Endothelial cell of umbilical vein (primary cell): ENCODE measurements around the gene DPP3.

DNA sequence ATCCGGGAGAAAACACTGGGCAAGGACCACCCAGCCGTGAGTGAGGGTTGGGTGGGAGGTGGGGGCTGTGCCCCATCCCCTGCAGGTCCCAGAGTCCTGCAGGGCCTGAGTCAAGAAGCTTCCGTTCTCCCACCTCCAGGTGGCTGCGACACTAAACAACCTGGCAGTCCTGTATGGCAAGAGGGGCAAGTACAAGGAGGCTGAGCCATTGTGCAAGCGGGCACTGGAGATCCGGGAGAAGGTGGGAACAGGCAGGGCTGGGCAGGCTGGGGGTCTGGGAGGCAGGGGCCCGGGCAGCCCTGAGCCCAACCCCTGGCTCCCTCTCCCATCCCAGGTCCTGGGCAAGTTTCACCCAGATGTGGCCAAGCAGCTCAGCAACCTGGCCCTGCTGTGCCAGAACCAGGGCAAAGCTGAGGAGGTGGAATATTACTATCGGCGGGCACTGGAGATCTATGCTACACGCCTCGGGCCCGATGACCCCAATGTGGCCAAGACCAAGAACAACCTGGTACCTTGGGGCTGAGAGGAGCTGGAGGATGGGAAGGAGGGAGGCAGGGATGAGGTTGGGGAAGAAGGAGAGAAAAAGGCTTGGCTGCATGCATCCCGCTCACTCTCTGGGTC is 4.6 kb upstream of the RAB1B start:
- PRO-cap, result no peak
CAGE:
- cytosol, long polyA minus RNA, result no peak
- cytosol, long polyA plus RNA, result no peak
- long polyA plus RNA, result no peak
- nucleus, long polyA minus RNA, result no peak
- nucleus, long polyA plus RNA, result no peak

- PRO-cap, result no peak
CAGE:
- cytosol, long polyA minus RNA, result no peak
- cytosol, long polyA plus RNA, result no peak
- long polyA plus RNA, result no peak
- nucleus, long polyA minus RNA, result no peak
- nucleus, long polyA plus RNA, result no peak
Observed at GRCh38 chr11:66313689-66314066, 3.2 kb downstream of the CD248 start.

DNA sequence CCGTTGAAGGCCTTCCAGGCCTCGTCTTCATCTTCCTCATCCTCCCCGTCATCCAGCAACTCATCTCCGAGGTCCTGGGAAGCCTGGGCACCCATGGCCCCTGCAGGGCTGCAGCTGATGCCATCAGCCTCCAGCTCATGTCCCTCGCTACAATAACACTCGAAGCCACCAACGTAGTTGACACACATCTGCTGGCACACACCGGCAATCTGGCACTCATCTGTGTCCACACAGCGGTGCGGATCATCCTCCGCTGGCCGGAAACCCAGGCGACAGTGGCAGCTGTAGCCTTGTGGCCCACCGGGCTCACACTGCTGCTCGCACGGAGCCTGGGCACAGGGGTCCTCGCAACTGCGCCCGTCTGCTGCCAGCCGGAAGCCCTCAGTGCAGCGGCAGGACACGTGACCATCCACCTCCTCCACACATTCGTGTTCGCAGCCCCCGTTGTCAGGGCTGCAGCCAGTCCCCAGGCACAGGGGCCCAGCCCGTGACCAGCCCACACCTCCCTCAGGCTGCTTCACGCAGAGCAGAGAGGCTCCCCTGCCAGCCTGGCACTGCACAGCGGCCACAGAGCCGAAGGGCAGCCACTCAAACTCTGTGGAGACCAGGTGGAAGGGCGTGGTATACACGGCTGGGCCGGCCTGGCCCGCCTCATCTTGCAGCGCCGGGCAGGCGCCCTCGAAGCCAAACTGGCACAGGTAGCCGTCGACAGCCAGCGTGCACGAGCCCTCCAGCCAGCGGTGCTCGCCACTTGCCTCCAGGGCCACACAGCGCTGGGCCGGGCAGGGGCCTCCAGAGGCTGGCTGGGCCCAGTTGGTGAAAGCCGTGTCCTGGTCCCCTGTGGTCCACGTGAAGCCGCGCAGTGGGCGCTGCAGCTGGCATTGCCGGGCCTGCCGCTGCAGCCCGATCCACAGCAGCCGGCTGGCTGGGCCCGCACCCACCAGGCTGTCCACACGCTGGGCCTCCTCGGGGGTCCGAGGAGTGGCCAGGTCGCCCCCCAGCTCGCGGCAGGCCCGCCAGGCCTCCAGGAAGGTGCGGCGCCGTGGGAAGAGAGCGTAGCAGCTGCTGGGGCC is 640 bp downstream of the CD248 start:
- PRO-cap, result no peak
CAGE:
- cytosol, long polyA minus RNA, result no peak
- cytosol, long polyA plus RNA, result no peak
- long polyA plus RNA, result no peak
- nucleus, long polyA minus RNA, result no peak
- nucleus, long polyA plus RNA, result no peak

DNA sequence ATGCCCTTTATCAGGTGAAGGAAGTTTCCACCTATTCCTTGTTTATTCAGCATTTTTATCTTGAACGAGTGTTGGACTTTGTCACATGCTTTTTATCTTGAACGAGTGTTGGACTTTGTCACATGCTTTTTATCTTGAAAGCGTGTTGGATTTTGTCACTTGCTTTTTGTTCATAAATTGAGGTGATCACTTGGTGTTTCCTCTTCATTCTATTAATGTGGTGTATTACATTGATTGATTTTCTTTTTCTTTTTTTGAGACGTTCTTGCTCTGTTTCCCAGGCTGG is 3.9 kb upstream of the B4GAT1 start:
- PRO-cap, result no peak
CAGE:
- cytosol, long polyA minus RNA, result no peak
- cytosol, long polyA plus RNA, result no peak
- long polyA plus RNA, result no peak
- nucleus, long polyA minus RNA, result no peak
- nucleus, long polyA plus RNA, result no peak

DNA sequence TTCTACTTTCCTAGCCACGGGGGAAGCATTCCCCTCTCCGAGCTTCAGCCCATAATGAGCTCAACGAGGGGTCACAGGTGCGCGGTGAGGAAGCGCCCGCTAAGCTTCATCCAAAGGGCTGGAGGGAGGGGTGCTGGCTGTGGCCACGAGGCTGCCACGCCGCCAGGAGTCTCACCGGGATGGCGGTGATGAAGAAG is 593 bp downstream of the SLC29A2 start:
- PRO-cap, result no peak
CAGE:
- cytosol, long polyA minus RNA, result no peak
- cytosol, long polyA plus RNA, result no peak
- long polyA plus RNA, result no peak
- nucleus, long polyA minus RNA, result no peak
- nucleus, long polyA plus RNA, result no peak

GRCh38 chr11:66457714-66458205 is 8.9 kb upstream of the PELI3 start:
- PRO-cap, result no peak
CAGE:
- cytosol, long polyA minus RNA, result no peak
- cytosol, long polyA plus RNA, result no peak
- long polyA plus RNA, result no peak
- nucleus, long polyA minus RNA, result no peak
- nucleus, long polyA plus RNA, result no peak

- PRO-cap, result bidirectional peak, plus-strand start at chr11:66480438, minus-strand start at chr11:66480173
CAGE:
- cytosol, long polyA minus RNA, result no peak
- cytosol, long polyA plus RNA, result start-site peak on the plus strand at chr11:66480430-66480440, 612 and 205 reads in 2 replicates
- long polyA plus RNA, result start-site peak on the plus strand at chr11:66480433-66480440, 436 and 498 reads in 2 replicates
- nucleus, long polyA minus RNA, result start-site peak on the minus strand at chr11:66480241-66480249, 8 reads; start-site peak on the plus strand at chr11:66480401-66480446, 497 reads
- nucleus, long polyA plus RNA, result start-site peak on the plus strand at chr11:66480430-66480440, 127 and 367 reads in 2 replicates
Observed at GRCh38 chr11:66480155-66480512, at the start of gene DPP3. Gene DPP3, plus strand, starts transcription at chr11:66480434.

DNA sequence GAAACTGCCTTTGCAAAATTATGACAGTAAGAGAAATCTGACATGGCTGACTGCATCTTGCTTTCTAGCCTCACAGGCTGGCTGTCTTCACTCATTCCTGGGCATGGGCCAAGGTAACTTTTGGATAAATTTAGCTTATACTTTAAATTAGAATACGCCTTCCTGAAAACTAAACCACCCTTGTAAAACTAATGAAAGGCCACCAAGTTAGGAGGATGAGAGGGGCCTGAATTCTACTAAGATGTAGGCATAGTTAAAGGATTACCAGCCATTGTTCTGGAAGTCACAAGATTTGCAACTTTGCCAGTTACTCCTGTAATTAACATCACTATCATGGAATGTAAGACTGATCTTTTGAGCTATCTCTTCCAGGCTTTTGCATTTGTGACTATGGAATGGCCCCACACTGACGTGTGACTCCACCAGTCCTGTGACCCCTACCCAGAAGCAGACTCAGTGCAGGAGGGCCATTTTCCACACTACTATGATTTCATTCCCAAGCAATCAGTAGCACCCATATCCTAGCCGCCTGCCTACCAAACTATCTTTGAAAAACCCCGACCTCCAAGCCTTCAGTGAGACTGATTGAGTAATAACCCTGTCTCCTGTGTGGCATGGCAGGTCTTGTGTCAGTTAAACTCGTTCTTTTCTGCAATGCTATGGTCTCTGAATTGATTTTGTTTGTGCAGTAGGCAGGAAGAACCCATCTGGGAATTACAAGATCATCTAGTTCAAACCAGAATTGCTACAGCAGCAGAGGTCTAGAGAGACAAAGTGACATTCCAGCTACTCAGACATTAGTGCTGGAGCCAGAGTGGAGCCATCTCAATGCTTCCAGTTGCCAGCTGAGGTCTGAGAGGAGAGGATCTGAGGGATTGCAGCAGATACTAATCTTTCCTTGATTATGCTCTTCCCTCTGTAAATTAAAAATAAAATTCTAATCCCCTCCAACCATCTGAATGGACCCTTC is 1.8 kb upstream of the CTSF start:
- PRO-cap, result no peak
CAGE:
- cytosol, long polyA minus RNA, result no peak
- cytosol, long polyA plus RNA, result no peak
- long polyA plus RNA, result no peak
- nucleus, long polyA minus RNA, result no peak
- nucleus, long polyA plus RNA, result no peak

DNA sequence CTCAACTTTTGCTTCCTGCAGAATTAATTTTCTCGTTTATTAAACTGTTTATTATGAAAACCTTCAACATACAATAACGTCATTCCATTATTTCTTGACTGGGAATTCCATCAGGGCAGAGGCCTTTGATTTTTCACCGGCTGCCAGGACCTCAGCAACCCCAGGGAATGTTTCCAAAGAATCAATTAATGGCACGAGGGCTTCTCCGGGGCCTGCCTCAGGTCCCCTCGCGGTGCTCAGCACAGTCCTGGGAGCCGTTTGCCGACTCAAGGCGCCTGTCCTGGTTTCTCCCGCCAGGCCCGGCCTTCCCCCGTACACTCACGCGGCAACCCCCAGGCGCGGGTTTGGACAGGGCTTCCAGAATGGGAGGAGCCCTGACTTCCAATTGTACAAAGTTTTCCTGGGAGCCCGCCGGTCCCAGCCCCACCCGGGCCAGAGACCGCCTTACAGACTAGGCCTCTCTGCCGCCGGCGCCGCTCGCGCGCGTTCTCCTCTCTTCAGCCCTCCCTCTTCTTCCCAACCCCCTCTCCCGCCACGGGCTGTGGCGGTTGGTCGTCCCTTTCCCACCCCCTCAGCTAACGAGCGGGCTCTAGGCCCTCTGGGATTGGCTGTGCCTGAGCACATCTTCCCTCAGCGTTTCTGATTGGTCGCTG is 397 bp upstream of the RBM14 start:
- PRO-cap, result bidirectional peak, plus-strand start at position 244 of the sequence, minus-strand start at position 322 of the sequence; bidirectional peak, plus-strand start outside the sequence, minus-strand start at position 515 of the sequence
CAGE:
- cytosol, long polyA minus RNA, result no peak
- cytosol, long polyA plus RNA, result no peak
- long polyA plus RNA, result no peak
- nucleus, long polyA minus RNA, result start-site peak on the minus strand centred at position 514 of the sequence, 9 bp wide, 14 reads
- nucleus, long polyA plus RNA, result no peak

DNA sequence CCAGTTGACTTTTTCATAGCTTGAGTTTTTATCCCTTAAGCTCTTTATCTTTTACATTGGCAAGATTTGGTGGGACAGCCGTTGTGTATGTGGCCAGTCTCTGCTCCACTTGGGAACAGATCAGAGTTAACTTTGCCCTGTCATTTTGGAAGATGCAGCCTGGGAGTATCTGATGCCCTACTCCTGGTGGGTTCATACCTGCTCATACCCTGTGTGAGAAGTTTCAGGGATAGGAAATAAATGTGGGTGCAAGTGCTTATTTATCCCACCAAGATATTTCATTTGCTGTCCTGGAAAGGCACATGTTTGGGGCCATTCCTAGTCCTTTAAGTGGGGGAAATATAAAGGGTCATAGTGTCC is 1.6 kb downstream of the RBM14 start:
- PRO-cap, result no peak
CAGE:
- cytosol, long polyA minus RNA, result no peak
- cytosol, long polyA plus RNA, result no peak
- long polyA plus RNA, result no peak
- nucleus, long polyA minus RNA, result start-site peak on the plus strand centred at position 211 of the sequence, 278 bp wide, 101 reads
- nucleus, long polyA plus RNA, result no peak

DNA sequence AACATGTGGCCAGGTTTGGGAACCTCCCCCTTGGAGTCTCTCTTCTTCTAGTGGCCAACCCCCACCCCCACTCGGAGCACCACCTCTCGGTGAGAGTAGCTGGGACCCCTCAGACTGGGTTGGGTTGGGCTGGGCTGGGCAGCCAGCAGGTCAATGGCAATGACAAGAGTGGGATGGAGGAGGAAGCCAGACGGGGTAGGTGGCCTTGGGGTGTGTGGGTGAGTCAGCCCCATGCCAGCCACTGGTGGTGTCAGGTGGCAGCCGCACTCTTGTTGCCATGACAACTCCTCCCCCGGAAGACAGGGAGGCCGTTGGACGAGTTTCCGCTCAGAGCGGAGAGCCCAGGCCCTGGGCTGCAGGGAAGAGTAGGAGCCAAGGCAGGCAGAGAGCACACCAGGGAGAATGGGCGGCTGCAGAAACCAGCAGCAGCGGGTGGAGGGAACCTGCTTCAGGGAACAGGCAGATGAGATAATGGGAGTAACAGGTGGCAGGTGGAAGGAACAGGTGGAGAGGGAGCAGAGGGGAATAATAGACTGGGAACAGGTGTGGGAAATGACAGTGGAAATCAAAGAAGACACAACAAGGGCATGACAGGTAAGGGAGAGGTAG is 8.8 kb downstream of the SPTBN2 start:
- PRO-cap, result unidirectional peak, plus-strand start at position 338 of the sequence
CAGE:
- cytosol, long polyA minus RNA, result no peak
- cytosol, long polyA plus RNA, result no peak
- long polyA plus RNA, result no peak
- nucleus, long polyA minus RNA, result no peak
- nucleus, long polyA plus RNA, result no peak

DNA sequence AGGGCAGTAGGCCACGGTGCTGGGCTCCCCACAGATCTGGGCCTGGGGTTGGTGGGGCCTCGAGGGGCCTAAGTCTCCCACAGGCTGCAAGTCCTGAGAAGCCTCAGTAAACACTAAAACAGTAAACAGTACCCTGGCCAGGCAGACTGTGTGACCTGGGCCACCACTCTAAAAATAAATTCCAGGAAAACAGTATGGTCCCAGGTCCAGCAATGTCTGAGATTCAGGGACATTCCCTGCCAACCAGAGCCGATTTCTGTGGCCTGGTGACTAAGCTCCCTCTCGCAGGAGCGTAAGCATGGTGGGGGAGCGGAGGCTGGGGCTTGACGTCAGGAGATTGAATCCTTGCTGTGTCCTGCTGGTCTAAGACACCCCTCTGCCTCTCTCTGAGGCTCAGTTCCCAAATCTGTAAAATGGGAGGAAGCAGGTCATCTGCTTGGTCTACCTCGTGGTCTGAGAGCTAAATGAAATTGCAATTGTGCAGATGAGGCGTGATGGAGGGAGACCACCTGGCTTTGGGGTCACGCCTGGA is 2.1 kb upstream of the RHOD start:
- PRO-cap, result no peak
CAGE:
- cytosol, long polyA minus RNA, result no peak
- cytosol, long polyA plus RNA, result no peak
- long polyA plus RNA, result no peak
- nucleus, long polyA minus RNA, result no peak
- nucleus, long polyA plus RNA, result no peak

DNA sequence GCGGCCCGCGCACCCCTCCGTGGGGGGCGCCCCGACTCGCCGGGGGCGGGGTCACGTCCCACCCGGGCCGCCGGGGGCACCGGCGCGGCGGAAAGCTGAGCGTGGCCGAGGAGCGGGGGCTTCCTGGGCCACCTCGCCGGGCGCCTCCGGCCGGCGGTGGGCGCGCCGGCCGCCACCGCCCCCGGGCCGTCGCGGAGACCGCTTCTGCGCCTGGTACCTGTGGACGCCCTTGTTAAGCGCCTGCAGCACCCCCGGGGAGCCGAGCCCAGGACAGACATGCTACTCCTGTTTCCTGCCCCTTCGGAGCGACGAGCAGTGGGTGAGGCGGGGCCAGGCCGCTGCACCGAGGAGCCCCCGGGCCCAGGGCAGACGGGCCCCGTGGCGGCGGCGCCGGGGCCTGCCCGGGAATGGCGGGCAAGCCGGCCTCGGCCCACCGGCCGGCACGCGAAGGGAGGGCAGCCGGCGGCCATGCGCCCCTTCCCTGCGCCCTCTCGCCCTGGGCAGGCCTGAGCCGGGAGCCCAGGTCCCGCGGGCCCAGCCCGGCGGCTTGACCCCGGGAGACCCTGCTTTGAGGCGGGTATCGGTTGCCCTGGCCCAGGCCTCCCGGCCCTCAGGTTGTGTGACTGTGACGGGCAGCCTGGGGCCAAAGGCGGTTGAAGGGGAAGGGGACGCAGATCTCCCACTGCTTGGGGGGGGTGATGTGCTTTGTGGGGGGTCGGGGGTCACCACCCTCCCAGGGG is 827 bp upstream of the KDM2A start:
- PRO-cap, result bidirectional peak, plus-strand start at position 245 of the sequence, minus-strand start at position 197 of the sequence; bidirectional peak, plus-strand start at position 368 of the sequence, minus-strand start at position 409 of the sequence; unidirectional peak, minus-strand start at position 608 of the sequence
CAGE:
- cytosol, long polyA minus RNA, result no peak
- cytosol, long polyA plus RNA, result no peak
- long polyA plus RNA, result no peak
- nucleus, long polyA minus RNA, result no peak
- nucleus, long polyA plus RNA, result no peak

DNA sequence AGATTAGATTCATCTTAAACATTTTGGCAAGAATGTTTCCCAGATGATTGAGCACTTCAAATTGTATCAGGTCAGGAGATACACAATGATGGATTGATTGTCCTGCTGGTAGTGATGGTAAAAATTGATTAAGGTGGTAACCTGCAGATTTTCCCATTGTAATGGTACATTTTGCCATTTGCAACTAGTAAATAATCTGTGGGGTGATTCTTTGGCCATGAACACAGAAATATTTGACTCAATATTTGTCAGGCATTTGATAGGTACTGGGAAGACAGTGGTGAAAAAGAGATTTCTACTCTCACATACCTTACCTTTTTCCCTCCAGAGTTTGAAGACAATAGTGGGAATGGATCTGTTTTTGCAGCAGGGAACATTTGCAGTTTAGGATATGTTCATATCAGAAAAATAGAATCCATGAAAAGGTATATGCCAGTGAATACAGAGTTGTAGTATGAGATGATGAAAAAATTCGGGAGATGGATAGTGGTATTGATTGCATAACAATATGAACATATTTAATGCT is 40.5 kb downstream of the KDM2A start:
- PRO-cap, result no peak
CAGE:
- cytosol, long polyA minus RNA, result no peak
- cytosol, long polyA plus RNA, result no peak
- long polyA plus RNA, result no peak
- nucleus, long polyA minus RNA, result no peak
- nucleus, long polyA plus RNA, result no peak

DNA sequence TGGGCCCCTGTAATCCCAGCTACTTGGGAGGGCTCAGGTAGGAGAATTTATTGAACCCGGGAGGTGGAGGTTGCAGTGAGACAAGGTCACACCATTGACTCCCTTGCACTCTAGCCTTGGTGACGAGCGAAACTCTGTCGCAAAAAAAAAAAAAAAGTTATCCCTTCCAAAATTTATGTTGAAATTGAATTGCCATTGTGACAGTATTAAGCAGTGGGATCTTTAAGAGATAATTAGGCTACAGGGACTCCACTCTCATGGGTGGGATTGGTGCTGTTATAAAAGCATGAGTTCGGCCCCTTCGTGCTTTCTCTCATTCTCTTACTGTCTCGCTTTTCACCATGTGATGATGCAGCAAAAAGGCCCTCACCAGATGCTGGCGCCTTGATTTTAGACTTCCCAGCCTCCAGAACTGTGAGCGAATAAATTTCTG is 66.5 kb downstream of the KDM2A start:
- PRO-cap, result no peak
CAGE:
- cytosol, long polyA minus RNA, result no peak
- cytosol, long polyA plus RNA, result no peak
- long polyA plus RNA, result no peak
- nucleus, long polyA minus RNA, result no peak
- nucleus, long polyA plus RNA, result no peak

DNA sequence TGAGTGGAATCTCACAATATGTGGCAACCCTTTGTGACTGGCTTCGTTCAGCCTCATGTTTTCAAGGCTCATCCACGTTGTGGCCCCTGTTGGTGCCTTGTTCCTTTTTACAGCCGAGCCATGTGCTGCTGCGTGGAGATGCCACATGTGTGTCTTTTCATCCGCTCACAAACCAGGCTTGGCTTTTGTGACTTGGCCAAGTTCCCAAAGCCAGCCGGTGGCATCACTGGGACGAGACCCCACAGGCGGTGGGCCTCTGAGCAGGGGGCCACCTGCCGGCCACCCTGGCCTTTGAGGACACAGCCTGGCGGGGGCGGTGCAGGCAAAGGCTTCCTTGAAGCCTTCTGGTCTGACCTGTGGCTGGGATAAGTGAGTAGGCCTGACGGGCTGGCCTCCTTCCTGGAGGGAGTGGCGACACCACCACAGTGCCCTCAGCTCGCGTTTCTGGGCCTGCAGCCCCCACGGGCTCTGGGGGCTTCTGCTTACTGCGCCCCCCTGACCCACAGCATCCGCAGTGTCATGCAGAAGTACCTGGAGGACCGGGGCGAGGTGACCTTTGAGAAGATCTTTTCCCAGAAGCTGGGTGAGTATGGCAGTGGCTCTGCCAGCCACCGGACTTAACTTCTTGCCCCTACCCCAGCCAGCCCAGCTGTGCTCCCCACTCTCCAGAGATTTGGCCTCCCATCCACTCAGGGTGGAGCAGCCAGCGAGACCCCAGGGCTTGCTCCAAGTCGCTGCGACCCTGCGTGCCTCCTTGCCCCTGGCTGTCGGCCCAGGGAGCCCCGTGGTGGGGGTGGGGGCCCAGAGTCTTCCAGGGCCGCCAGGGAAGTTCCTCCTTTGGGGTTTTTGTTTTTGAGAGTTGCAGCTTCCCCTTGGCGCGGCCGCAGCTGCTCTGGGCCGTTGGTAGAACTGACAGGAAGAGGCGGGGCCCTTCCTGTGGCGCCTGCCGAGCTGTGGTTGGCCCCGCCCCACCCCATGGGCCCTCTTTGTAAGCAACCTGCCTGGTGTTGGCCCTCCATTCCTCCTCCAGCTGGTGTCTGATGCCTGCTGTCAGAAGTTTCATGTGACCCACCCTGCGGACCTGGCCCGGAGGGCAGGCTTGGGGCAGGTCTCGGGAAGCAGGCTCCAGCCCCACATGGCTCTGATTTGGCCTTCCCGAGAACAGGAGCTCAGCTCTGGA is 10.9 kb downstream of the GRK2 start:
- PRO-cap, result bidirectional peak, plus-strand start at position 376 of the sequence, minus-strand start at position 346 of the sequence; bidirectional peak, plus-strand start at position 1,018 of the sequence, minus-strand start at position 911 of the sequence
CAGE:
- cytosol, long polyA minus RNA, result no peak
- cytosol, long polyA plus RNA, result no peak
- long polyA plus RNA, result no peak
- nucleus, long polyA minus RNA, result no peak
- nucleus, long polyA plus RNA, result no peak

- PRO-cap, result bidirectional peak, plus-strand start at chr11:67288575, minus-strand start at chr11:67288450; bidirectional peak, plus-strand start at chr11:67289025, minus-strand start at chr11:67288982
CAGE:
- cytosol, long polyA minus RNA, result no peak
- cytosol, long polyA plus RNA, result no peak
- long polyA plus RNA, result no peak
- nucleus, long polyA minus RNA, result start-site peak on the plus strand at chr11:67289011-67289154, 20 reads
- nucleus, long polyA plus RNA, result no peak
Observed at GRCh38 chr11:67288098-67289101, 703 bp upstream of the ANKRD13D start.

- PRO-cap, result no peak
CAGE:
- cytosol, long polyA minus RNA, result no peak
- cytosol, long polyA plus RNA, result no peak
- long polyA plus RNA, result no peak
- nucleus, long polyA minus RNA, result no peak
- nucleus, long polyA plus RNA, result no peak
Observed at GRCh38 chr11:67306808-67307330, 3.5 kb downstream of the SSH3 start.

GRCh38 chr11:67353639-67354203 is 375 bp upstream of the POLD4 start:
- PRO-cap, result bidirectional peak, plus-strand start at chr11:67353835, minus-strand start at chr11:67353520
CAGE:
- cytosol, long polyA minus RNA, result no peak
- cytosol, long polyA plus RNA, result no peak
- long polyA plus RNA, result no peak
- nucleus, long polyA minus RNA, result no peak
- nucleus, long polyA plus RNA, result no peak

- PRO-cap, result no peak
CAGE:
- cytosol, long polyA minus RNA, result no peak
- cytosol, long polyA plus RNA, result no peak
- long polyA plus RNA, result no peak
- nucleus, long polyA minus RNA, result no peak
- nucleus, long polyA plus RNA, result no peak
Observed at GRCh38 chr11:67375508-67376252, 2.3 kb upstream of the CLCF1 start.